Anterior vena cava (tissue), 1 donor: ENCODE measurements around a stretch of chr1.

GRCh38 chr1:23434102-23434717, 9.7 kb upstream of the TCEA3 start:
- PRO-cap = no peak

- PRO-cap = no peak
These were observed 3.4 kb downstream of the ASAP3 start for GRCh38 chr1:23480413-23481184.

DNA sequence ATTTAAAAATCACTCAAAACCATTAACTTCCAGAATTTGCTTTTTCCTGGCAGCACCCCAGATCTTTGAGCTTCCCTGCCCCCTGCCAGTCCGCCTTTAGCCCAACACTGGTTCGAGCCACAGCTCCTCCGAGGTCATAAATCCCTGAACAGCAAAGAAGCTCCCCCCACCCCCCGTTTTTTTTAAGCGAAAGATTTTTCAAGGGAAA, 334 bp upstream of the ID3 start:
- PRO-cap = no peak

GRCh38 chr1:23626843-23627705, 64.5 kb upstream of the RPL11 start:
- PRO-cap = no peak

DNA sequence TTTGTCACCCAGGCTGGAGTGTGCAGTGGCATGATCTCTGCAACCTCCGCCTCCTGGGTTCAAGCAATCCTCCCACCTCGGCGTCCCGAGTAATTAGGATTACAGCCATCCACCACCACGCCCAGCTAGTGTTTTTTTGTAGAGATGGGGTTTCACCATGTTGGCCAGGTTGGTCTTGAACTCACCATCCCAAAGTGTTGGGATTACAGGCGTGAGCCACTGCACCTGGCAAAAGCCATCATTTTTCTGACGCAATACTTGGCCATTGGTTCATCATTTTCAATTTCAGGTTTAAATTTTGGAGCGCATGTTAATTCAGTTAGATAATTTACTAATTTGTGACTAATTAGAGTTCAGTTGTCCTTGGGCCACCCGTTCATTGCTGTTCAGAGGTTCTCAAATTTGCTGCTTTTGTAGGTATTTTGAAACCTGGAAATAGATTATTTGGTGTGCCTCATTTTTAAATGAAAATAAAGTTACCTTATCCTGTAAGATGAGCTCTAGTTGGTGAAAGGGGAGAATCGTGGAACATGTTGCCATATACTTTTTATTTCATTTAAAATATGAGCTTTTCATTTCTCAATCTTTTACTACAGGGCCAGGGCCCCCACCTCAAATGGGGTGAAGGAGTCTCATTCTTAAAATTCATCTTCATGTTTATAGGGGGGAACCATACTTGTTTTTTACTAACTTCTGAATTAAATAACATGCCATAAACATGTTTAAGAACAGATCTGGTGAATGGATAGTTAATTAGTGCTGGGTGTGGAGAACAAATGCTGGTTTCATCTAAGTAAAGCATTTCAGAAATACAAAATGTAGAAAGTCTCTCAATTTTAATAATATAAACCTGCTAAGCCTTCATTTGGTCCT, 6.2 kb downstream of the RPL11 start:
- PRO-cap = no peak

- PRO-cap = no peak
These were observed 11.9 kb upstream of the ELOA start for GRCh38 chr1:23731299-23731793.

- PRO-cap = no peak
These were observed 2.3 kb downstream of the ELOA start for GRCh38 chr1:23745630-23745879.

- PRO-cap = no peak
These were observed 718 bp upstream of the FUCA1 start for GRCh38 chr1:23868843-23869172.

DNA sequence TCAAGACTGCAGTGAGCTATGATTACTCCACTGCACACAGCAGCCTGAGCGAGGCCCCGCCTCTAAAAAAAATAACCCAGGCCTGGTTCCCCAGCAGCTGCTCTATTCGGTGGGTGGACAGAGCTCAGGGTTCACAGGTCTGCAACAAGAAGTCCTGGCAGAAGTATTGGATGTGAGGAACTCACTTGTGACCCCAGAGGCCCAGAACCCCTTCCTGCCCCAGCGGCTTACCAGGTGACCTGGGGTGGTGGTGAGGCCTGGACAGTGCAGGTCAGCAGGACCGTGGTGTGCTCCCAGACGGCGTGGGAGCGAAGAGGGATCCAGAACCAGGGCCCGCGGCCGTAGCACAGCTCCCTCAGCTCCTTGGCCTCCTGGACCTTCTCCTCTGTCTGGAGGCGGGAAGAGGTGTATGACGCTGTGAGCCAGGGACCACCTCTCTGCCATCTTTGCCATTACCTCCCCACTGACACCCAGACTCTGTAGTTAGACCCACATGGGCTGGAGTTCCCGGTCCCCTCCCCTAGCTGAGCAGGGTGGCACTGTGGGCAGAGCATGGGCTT, 6.2 kb downstream of the MYOM3 start:
- PRO-cap = no peak

- PRO-cap = no peak
These were observed 6.5 kb upstream of the MYOM3 start for GRCh38 chr1:24118278-24119012.

- PRO-cap = bidirectional peak, plus-strand start at chr1:24150703, minus-strand start at chr1:24150636
These were observed 7.4 kb upstream of the IL22RA1 start for GRCh38 chr1:24150133-24150881.

- PRO-cap = no peak
These were observed 3.9 kb upstream of the IFNLR1 start for GRCh38 chr1:24190922-24191525.

- PRO-cap = no peak
These were observed 12.2 kb upstream of the IFNLR1 start for GRCh38 chr1:24199198-24199727.

- PRO-cap = no peak
These were observed 1.5 kb upstream of the RCAN3 start for GRCh38 chr1:24500984-24501714.

GRCh38 chr1:24502019-24502644, 504 bp upstream of the RCAN3 start:
- PRO-cap = no peak

GRCh38 chr1:24507380-24507907, 4.8 kb downstream of the RCAN3 start:
- PRO-cap = no peak

DNA sequence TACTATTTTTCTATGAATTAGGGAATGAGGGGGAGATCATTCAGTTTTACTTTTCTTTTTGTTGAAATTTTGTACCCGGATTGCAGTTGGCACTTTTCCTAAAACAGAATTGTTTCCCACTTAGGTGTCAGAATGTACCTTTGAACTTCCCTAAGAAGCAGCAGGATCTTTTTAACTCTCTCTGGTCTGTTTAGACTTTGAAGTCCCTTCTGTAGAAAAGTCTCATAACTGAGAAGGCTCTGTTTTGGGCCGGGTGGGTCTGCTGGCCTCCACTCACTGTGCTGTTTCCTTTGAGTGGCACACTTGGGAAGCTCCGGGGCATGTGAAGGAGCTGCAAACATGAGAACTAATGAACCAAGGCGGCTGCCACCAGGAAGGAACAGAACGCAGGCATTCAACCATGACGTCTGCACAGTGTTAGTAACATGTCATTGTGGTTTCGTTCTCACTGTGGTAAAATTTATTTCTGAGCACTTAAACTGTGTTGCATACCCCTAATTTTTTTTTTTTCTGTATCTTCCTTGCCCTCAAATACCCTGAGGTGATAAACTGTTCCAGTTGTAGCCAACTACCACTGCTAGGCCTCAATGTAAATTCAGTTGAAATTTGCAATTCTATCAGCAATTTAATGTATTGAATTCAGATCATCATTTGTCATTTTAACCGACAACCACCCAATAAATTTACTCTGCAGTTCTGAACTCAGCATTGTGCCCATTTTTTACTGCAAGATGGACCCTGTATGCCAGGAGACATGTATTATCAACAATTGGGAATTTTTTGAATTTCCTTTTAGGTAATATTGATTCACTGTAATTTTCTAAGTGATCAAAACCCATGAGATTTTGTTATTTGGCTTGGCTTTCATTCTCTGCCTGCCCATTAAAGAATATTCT, 19.3 kb upstream of the NCMAP start:
- PRO-cap = no peak

- PRO-cap = no peak
These were observed 33.5 kb downstream of the NCMAP start for GRCh38 chr1:24589371-24589715.

- PRO-cap = no peak
These were observed 24.6 kb downstream of the RUNX3 start for GRCh38 chr1:24905429-24905900.

GRCh38 chr1:24918662-24919448, 11.2 kb downstream of the RUNX3 start:
- PRO-cap = no peak